SK-N-MC (cell line): ENCODE measurements around the gene RBP1.

GRCh38 chr3:138943588-138944236 lies 3.2 kb downstream of the FOXL2 start:
- RRBS = no CpG with 5 or more reads among the region's 17 CpGs

DNA sequence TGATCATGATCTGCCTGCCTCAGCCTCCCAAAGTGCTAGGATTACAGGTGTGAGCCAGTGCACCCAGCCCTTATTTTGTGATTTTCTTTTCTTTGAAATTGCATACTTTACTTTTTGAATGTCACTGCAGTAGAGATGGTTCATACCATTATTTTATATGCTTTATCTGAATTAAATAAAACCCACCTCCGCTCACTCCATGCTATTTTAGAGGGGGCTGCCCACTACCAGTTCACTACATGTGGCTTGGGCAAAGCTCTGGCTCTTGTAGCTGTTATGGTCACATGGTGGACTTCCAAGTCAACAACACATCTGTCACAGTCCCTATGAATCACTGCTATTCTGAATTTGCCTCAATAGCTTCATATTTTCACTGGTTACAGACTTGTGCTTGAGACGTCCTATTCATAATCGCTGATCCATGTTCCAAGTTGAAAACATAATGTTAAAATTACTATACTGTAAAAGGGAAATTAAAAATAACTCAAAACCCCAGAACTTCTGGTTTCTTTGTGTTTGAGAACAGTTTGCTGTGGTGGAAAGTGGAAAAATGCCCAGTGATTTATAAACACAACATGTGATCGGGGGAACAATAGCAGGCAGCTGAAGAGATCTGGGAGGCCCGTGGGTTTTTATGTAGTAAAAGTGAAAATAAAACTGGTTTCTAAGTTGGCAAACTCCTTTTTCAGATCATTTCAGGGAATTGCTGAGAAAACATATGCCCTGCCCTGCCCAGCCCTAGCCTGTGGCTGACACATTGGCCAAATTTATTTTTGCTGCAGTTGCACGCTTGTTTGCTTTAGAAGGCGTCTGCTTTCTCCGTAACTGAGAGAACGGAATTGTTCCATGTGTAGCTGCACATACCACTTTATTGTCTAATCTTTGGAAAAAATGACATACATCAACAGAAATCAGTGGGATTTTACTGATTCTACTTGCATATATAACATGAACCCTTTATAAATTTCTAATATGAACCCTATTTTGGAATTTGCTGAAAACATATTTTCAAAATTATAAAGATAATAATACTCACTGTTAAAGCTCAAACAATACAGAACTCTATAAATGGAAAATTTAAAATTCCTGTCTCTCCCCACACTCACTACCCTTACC lies 128.9 kb upstream of the PRR23C start:
- RRBS = no CpG with 5 or more reads among the region's 9 CpGs

DNA sequence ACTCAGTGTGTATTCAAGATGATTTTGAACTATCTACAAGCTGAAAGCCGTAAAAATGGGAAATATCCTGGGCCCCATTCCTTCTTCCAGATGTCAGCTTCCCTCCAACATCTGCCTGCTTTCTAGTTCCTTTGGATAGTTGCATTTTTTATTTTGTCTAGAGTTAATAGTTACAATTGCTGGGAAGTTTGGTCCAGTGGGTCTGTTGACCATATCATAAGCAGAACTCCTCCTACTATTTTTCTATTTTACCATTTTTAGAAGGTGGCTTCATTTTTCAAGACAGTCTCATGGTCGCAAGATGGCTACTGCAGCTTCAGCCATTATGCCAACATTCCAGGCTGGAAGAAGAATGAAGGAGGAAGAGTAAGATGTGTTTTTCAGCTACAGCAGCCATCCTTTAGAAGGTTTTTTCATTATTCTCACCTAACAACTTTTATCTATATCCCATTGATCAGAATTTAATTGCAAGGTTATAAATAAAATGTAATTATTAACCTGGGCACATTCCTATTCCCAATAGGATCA lies 127.4 kb upstream of the MRPS22 start:
- RRBS = no CpG with 5 or more reads among the region's 2 CpGs

DNA sequence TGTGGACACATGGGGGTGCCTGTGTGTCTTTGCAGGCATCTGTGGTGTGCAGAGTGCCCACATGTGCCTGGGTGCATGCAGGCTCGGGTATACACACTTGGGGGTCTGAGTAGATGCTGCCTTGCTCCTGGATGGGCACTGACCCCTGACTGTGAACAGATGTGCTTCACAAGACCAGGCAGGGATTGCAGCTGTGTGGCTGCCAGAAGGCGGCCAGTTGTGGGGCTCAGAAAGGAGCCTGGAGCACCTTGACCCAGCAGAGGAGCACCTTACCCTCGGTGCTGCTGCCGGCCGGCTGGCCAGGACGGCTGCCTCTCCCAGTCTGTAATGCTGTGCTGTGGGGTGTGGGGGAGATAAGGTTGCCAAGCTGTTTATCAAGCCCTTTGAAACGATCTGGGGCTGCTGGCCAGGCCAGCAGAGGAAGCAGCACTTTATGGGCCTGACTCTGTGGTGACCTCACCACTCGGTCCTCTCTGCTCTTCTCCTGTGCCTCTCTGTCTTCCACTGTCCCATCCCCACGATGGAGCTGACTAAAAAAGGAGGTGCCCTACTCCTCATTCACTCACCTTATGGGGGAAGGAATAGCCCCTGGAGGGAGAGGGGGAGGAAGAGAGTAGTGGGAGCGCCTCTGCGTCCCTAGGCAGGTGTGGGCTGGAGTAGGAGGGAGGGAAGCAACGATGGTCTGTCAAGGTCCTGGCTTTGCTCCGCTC lies 55.4 kb upstream of the MRPS22 start:
- RRBS = no CpG with 5 or more reads among the region's 13 CpGs

DNA sequence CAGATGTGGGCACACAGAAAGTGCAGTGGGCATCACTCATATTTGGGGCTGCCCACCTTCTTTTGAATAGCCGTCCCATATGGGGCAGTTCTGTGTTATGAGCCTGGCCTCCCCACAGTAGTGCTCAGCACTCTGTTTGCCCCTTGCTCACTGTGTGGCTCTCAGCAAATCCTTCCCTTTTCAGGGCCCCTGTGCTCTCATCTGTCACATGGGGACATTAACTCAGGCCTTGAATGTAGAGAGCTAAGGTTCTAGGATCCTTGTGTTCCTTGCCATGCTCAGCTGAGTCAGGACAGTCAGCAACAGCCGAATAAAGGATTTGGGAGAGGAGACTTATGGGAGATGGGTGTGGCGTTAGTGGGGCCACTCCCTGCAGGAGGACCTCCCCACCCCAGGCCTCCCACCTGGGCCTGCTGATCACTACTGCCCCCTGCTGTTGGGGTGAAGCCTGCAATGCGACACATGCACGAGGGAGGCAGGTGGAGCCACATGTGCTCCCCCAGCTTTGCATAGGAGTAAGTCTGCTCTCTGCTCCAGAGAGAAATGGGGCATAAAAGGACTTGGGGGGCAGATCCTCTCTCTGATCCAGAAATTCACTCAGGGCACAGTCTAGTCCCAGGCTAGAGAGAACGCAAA lies 19.6 kb downstream of the RBP1 start:
- RRBS = no CpG with 5 or more reads among the region's 6 CpGs

DNA sequence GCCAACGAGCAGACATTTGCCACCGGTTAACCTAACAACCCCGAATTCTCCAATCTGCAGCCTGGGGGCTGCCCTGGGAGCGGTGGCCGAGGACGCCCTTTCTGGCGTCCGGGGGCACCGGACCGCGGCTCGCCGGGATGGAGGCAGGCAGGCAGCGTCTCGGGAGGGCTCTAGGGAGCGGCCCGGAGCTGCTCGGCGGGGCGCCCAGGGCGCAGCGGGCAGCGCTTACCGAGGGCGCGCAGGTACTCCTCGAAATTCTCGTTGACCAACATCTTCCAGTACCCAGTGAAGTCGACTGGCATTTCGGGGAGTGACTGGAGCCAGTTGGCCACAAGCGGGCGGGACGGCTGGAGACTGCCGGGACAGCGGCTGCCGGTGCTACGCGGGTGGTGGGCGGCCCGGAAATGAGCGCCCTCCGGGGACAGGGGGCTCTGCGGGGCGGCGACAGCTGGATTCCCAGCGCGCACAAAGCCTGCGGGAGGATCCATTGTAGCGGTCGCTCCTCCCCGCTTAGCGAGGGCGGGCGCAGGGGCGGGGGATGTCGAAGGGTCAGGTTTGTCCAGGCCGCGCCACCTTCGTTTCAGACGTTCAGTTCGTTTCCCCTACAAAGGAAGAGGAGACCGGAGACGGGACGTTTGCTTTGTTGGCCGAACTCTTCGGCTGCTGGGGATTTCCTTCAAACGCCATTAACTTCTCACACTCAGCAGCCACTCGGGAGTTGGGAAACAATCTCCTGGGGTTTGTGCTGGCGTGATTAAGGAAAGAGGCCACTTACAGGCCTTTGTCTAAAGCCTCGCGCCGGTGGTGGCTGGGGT lies at the start of gene RBP1:
TSS of gene RBP1 (minus strand) at position 512 of the 815 bp plus-strand sequence.
- RRBS = 38% methylated on average over 13 of the region's 72 CpGs

DNA sequence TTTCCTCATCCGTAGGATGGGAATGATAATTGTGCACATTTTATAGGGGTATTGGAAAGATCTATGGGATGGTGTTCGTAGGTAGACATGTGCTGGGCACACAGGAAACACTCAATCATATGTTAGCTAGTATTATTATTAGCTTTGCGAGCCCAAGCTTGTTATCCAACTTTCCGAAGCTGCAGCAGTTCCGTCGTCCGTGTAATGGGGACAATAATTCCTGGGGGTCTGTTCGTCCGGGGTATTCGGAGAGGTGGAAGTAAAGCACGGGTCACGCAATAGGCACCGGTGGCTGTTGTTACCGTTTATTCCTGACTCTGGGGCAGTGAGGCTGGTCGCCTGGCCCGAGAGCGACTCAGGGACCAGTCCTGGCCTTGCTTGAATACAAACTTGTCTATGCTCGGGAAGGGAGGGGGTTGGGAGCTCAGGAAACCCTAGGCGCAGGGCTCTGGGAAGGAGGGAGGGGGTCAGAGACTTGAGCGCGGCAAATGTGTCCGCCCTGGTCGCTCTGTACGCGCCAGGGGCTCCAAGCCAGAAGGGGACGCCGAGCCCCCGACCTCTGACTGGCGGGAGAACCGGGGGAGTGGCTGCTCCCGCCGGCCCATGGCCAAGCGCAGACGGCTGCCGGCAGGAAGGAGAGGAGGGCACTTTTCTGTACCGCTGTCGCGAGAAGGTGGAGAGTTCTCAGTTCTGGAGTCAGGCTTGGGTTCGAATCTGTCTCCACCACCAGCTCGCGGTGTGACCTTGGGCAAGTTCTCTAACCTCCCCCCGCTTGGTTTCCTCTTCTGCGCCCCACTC lies 1.4 kb downstream of the SPSB4 start:
- RRBS = no CpG with 5 or more reads among the region's 43 CpGs

GRCh38 chr3:141093700-141094662 lies 42.8 kb downstream of the SPSB4 start:
- RRBS = no CpG with 5 or more reads among the region's 13 CpGs

- RRBS = no CpG with 5 or more reads among the region's 10 CpGs
Observed at GRCh38 chr3:141276340-141276792, 44.7 kb downstream of the PXYLP1 start.

DNA sequence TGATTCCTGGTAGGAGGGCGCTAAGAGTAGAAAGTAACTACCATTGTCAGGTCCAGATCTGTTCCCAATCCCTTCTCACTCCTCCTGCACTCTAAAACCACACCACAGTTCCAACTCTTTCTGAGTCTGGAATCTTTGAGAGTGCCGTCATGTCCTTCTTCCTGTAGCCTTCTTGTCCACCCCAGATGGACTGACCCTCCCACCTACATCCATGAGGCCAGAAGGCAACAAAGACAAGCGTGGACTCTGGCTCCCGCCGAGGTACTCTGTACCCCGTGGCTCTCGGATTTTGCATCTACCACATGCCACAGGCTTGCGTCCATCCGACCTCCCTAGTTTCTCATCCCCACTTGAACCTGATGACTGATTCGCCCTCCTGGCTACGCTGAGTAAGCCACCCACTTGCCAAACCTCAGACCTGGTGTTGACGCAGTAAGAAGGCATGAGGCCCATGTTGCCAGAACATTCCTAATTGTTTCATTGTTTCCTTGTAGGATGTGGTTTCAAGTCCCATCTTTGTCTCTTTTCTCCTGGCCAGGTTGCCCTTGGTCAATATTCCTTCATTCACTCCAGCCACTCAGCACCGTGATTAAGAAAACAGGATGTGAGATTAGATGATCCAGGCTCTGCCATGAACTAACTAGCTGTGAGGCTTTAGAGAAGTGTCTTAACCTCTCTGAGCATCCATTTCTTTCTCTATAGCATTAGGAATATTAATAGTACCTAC lies 1.1 kb upstream of the ZBTB38 start:
- RRBS = no CpG with 5 or more reads among the region's 13 CpGs

DNA sequence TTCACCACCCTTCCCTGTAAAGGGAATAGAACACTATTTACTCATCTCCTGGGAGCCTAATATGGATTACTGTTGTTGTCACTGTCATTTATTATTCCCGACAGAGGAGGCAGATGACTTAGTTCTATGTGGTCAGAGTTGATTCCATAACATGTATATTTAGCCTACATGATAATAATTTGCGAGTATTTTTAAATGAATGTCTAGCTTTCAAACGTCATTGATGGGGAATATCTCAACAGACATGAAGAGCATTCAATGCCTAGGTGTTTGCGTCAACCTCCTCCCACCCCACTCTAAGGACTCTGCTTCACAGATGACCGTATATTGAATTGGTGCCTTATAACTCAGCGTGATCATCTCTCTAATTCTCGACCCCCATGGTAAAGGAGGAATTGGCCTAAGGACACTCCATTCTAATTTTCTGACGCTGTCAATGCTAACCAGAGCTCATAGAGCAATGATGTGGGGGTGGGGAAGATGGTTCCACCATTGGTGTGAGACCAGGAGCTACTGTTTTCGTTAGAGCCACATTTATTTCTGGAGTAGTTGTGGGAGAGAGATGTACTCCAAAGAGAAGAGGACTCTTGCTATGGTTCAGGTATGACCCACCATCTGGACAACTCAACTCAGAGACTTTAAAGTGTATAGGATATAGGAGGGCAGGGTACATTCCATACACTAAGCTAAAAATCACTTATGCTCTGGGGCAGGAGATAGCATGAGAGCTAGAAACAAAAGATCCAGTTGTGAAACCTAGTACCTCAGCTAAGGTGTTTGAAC lies 16.2 kb downstream of the ZBTB38 start:
- RRBS = no CpG with 5 or more reads among the region's 9 CpGs

GRCh38 chr3:141412056-141412725 lies 43.9 kb downstream of the ZBTB38 start:
- RRBS = no CpG with 5 or more reads among the region's 7 CpGs

DNA sequence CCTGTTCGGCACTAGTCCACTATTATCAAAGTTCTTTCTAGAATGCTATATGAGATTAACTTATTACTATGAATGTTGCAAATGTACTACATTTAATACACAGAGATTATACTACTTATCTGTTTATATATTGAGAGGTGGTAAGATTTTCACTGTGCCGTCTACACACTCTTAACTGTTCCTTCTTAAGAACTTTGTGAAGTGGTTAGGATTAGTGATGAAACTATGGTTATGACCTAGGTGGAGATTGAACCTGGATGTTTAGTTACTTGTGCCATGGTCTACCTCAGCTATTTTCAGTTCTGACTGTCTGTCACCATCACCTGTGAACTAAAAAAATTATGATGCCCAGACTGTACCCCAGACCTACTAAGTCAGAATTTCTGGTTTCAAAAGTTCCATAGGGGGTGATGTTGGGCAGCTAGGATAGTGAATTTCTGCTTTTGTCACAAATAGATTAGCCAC lies 6.3 kb downstream of the RASA2 start:
- RRBS = no CpG with 5 or more reads among the region's 2 CpGs

DNA sequence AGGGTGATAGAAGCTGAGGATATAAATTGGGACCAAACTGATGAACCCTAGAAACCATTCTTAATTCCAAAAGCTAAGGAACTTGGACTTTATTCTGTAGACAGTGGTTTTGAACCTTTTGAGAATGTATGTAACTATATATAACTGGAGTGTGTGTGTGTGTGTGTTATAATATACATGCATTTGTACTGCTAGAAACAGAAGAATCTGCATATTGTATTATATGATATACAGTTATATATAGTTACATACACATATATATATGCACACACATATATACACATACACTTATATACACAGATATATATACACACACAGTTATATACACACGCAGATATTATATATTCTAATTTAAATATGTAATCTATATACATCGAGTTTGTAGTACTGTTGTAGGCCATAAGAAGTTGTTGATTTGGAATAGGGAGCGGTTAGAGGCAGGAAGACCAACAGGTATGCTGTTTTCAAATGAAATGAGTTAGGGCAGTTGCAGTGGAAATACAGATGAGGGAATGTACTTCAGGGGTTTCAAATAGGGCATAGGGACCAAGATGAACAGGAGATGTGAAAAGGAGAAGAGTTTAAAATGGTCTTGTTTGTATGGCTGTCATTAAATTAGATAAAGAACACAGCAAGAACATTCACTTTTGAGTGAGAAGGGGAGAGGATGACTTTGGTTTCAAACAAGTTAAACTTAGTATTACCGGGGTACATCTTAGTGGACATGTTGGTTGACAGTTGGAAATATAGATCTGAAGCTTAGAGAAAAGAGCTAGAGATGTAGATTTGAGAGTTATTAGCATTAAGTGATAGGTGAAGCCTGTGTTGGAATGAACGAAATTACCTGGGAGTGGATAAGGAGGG lies 33.8 kb downstream of the RASA2 start:
- RRBS = no CpG with 5 or more reads among the region's 5 CpGs

GRCh38 chr3:141544588-141545157 lies 57.8 kb downstream of the RASA2 start:
- RRBS = no CpG with 5 or more reads among the region's 6 CpGs

DNA sequence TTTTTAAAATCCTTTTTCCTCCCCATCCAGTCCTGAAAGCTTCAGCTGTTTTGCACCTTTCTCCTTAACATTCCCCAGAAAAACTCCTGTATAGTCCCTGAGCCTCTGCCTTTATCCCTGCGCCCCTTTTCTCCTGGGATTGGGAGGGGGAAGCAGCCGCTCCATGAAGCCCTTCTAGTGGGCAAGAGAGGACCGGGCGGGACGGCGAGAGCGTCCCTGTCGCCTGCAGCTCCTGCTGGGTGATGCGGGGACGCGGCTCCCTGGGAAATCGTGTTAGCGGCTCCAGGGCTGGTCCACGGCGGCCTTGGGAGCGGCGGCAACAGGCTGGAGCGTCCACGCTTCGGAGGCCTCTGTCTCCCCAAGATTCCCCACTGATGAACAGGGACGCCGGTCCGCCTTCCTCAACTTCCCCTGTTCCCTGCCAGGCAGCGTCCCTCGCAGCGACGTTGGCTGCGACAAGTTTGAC lies 78.4 kb upstream of the RNF7 start:
- RRBS = no CpG with 5 or more reads among the region's 28 CpGs

- RRBS = no CpG with 5 or more reads among the region's 4 CpGs
Observed at GRCh38 chr3:141796212-141796478, 32.9 kb downstream of the GRK7 start.

GRCh38 chr3:141840669-141841369 lies 35.6 kb upstream of the ATP1B3 start:
- RRBS = no CpG with 5 or more reads among the region's 5 CpGs

DNA sequence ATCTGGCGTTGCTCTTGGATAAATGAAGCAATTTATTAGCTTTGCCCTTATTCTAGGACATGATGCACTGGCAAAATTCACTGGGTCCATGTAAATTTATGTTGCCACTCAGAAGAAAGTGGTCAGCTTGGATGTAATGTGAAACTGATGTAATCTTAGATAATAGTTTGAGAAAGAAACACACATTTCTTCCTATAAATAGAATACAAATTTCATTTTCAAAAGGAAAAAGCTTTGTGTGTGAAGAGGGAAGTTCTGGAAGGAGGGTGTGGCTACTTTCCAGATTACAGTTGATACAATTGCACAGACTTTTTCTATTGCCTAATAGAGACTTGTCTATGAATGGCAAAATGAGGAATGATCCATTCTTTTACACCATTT lies 23.3 kb upstream of the ATP1B3 start:
- RRBS = no CpG with 5 or more reads among the region's 1 CpG